ENCODE results near the genes ZNF567, YIF1B and KCNK6.

DNA sequence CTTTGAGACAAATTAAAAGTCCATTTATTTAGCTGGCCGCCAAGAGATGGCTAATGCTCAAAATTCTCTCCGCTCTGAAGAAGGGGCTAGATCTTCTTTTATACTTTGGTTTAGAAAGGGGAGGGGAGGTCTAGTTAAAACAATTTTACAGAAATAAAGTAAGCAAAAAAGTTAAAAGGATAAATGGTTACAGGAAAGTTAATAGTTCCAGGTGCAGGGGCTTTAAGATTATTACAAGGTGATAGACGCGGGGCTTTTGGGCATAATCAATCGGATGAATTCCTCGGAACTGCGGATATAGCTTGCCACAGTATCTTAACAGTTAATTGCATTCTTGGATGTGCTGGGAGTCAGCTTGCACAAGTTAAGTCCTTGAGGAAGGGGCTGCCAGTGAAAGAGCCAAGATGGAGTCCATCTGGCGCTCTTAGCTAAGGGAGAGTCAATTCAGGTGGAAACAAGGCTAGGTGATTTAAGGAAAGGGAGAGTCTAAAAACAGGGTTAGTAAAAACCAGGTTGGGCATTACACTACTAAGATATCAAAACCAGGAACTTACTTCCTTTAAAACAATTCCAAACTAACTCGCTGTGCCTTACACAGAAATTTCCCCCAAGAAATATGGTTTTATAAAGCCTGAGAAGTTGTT lies 48.4 kb downstream of the ZFP14 start:
- RRBS, 2 experiments, result no CpG with 5 or more reads among the region's 9 CpGs

DNA sequence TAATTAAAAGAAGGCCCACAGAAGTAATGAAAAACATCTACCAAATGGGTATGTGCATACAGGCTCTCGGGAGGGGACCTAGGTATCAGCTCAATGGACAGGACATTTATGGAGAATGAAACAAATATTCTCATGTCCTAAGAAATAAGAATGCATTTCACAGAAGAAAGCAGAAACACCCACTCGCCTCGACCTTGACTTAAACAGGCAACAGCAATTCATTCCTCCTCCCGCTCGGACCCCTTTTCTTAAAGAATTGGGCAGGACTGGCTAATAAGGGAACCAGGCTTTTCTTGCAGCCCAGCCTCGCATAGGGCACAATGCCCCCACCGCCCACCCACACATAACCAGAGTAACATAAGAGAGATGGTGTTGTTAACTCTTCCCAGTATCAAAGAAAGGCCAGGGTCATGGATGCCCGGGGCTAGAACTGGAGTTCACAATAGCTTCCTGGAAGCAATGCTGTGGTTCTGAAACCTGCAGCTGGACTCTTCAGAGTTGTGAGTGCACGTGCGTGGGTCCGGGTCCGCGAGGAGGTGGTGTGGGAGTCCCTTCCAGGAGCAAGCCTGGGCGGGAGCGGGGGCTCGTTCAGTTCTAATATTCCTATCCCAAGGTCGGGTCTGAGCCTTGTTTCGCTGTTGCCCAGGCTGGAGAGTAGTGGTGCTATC lies 998 bp downstream of the ZFP82 start:
- RRBS, 2 experiments, result 43 to 44% methylated on average over 4 of the region's 18 CpGs

- RRBS, 2 experiments, result no CpG with 5 or more reads among the region's 5 CpGs
Measured at GRCh38 chr19:36449031-36449785, 30.8 kb upstream of the ZFP82 start.

GRCh38 chr19:36687122-36688416 lies at the start of gene ZNF567:
TSS of gene ZNF567 (plus strand) at chr19:36687612.
- RRBS, 2 experiments, result 1 to 5% methylated on average over 24 of the region's 81 CpGs

- RRBS, 2 experiments, result no CpG with 5 or more reads among the region's 61 CpGs
Measured at GRCh38 chr19:36775377-36776354, 3.1 kb upstream of the ZNF850 start.

GRCh38 chr19:36791604-36792246 lies 19.1 kb upstream of the ZNF850 start:
- RRBS, 2 experiments, result no CpG with 5 or more reads among the region's 31 CpGs

GRCh38 chr19:37218536-37219309 lies 709 bp downstream of the ZNF383 start:
- RRBS, 2 experiments, result no CpG with 5 or more reads among the region's 11 CpGs

DNA sequence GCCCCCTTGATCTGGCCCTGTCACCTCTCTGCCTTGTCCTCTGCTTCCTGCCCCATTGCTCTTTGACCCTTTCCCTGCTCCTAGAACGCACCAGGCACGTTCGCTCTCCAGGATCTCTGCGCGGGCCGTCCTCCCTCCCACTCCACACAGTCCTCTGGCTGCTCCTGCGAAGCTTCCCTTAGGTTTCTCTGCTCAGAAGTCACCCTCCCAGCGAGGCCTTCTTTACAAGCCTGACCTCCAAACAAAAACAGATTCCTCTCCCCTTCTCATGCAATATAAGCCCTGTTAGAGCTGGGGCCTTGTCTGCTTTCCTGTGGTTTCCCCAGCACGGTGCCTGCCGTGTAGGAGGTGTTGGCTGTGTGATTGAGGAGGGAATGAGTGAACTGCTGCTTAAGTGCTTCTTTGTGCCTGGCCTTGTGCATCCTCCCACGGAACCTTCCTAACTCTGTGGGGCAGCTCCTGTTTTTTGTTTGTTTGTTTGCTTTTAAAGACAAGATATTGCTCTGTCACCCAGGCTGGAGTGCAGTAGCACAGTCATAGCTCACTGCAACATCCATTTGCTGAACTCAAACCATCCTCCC lies 81.8 kb downstream of the SIPA1L3 start:
- RRBS, 2 experiments, result no CpG with 5 or more reads among the region's 11 CpGs

GRCh38 chr19:38051965-38052361 lies 145.0 kb downstream of the SIPA1L3 start:
- RRBS, 2 experiments, result no CpG with 5 or more reads among the region's 4 CpGs

DNA sequence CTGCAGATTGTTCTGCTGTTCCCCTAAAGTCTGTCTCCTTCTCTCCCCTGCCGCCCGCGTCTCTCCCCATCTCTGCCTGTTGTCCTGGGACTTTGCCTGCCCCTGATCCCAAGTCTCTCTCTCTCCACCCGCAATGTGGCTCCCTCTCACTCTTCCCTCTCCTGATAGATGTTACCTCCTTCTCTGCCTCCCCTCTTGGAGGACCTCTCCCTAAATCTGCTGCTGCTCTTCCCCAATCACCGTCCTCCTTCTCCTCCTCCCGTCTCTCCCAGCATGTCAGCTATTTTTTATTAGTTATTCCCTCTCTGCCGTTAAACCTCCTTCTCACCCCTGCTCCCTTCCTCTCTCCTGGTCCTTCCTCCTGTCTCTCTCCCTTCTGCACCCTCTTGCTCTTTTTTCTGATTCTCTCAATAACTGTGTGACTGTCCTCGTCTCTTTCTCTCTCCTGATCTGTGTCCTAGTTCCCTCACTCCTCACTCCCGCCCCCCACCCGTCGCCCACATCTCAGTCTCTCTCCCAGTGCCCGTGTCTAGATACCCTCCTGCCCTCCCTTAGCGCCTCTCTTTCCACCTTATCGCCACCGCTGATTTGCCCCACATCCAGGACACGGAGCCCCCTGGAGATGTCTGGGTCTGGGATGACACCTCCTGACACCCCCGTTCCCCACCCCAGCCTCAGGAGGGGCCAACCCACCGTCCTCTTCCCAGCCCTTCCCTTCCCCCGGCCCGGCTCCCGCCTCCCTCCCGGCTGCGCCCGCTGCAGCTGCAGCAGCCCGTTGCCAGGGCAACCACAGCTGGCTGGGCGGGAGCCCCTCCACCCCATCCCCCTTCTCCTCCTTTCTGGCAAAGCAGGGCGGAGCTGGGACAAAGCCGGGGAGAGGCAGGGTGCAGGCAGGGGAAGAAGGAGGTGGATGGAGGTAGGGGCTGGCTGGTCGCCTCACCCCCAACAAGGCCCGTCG lies 13.7 kb downstream of the DPF1 start:
- RRBS, 2 experiments, result 30 to 38% methylated on average over 4 of the region's 31 CpGs

GRCh38 chr19:38233748-38234325 lies 9.8 kb upstream of the DPF1 start:
- RRBS, 2 experiments, result no CpG with 5 or more reads among the region's 8 CpGs

GRCh38 chr19:38250563-38251217 lies 5.5 kb downstream of the PPP1R14A start:
- RRBS, 2 experiments, result 21 to 33% methylated on average over 1 to 3 of the region's 7 CpGs

DNA sequence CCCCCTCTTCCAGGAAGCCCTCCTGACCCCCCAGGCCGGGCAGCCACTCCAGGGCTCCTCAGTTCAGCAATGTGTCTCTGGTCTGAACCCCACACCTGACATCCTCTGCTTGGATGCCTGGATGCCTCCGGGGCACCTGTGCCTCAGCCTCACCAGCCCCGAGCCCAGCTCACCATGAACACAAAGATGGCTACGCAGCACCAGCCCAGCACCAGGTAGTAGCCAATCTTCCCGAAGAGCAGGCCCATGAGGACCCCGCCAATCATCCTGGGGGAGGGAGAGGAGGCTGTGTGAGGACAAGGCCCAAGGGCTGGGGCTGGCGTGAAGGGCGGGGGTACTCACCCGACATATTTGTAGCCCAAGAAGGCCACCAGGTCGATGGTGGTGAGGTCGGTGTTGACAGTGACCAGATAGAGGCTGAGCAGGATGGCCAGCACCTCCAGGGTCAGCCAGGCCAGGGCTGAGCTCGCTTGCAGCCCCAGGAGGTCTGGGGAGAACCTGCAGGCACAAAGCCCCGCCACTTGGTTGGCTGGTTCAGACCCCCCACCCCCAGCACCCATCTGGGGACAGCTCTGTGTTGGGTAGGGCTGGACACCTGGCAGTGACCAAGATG lies 3.3 kb downstream of the C19orf33 start:
- RRBS, 2 experiments, result 72 to 81% methylated on average over 2 of the region's 13 CpGs

GRCh38 chr19:38315247-38316371 lies at the start of gene YIF1B:
TSS of gene YIF1B (minus strand) at chr19:38315947.
- RRBS, 2 experiments, result 1 to 5% methylated on average over 20 of the region's 73 CpGs

DNA sequence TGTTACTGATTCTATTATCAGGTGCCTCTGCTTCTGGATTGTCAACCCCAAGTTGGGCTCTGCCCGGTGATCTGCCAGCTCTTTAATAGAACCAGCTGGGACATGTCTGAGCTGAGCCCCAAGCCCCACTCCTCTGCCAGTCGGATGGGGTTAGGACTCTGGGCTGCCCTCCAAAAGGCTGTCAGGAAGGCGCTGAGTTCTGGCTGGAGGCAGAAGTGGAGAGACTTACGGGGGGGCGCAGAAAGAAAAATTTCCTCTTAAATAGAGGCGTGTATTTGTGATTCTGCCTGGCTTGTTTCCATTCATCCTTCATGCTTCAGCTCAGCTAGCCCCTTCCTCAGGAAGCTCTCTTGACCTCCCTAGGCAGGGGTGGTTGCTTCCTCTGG lies 1.0 kb upstream of the KCNK6 start:
- RRBS, 2 experiments, result no CpG with 5 or more reads among the region's 6 CpGs

DNA sequence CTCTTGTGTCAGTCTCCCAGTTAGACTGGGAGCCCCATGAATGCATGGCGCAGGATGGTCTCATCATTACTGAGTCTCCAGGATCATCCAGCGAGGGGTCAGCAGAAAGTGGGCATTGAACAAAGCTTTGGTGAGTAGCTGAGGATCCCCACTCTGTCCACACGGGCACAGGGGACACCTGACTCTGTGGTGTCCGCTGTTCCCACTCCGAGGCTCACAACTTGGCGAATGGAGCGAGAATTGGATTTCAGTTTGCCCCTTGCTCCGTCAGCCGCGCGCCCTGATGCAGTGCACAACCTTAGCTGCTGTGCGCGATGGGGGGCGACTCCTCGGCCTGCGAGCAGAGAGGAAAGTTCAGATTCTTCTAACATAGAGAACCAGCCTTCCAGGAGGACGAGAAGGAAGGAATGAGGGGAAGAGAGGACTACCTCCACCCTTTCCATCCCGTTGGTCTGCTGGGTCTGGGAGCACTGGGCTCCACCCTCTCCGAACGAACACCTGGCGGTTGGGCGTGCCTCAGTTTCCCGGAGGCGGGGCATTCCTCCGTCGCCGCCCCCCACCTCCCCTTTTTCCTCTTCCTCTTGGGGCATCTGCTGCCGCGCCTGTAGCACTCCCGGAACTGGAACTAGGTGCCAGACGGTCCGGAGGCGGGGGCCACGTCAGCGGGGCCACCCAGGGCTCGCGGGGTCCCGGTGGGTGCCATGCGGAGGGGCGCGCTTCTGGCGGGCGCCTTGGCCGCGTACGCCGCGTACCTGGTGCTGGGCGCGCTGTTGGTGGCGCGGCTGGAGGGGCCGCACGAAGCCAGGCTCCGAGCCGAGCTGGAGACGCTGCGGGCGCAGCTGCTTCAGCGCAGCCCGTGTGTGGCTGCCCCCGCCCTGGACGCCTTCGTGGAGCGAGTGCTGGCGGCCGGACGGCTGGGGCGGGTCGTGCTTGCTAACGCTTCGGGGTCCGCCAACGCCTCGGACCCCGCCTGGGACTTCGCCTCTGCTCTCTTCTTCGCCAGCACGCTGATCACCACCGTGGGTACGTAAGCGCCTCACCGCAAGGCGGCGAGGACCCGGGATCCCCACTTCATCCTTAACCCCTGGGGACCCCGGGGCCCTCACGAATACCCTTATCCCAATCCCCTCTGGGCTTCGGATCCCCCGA lies at the start of gene KCNK6:
Gene KCNK6, plus strand, starts transcription at position 596 of the 1,149 bp plus-strand sequence.
- RRBS, 2 experiments, result 1 to 7% methylated on average over 19 of the region's 90 CpGs

GRCh38 chr19:38338854-38339424 lies 3.3 kb downstream of the CATSPERG start:
- RRBS, 2 experiments, result no CpG with 5 or more reads among the region's 9 CpGs

- RRBS, 2 experiments, result 94 to 95% methylated on average over 13 to 20 of the region's 39 CpGs
Measured at GRCh38 chr19:38395894-38396157, 7.1 kb upstream of the FAM98C start.

DNA sequence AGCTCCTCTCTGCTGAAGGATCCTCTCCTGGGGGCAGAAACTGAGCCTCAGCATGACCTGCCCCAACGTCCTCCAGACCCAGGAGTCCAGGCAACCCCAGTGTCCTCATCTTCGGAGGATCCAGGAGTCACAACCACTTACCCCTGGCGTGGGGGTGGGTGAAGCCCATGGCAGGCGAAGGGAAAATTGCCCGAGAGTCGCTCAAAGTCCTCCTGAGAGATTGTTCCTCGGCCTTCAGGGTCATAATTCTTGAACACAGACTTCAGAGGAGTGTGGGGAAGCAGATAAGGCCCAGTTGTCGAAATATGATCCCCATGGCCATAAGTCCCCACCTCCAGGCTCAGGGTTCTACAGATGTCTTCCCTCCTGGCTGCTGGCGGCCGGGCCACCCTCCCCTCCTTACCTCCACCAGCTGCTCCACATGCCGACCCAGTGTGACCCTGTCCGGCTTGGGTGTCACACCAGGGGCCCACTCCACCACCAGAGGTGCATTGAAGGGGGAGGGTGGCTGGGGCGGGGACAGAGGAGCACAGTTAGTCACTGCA lies 10.0 kb downstream of the FAM98C start:
- RRBS, 2 experiments, result 56 to 75% methylated on average over 3 of the region's 13 CpGs

- RRBS, 2 experiments, result no CpG with 5 or more reads among the region's 9 CpGs
Measured at GRCh38 chr19:38634536-38634980, 12.9 kb upstream of the ACTN4 start.